B cell (primary cell): ENCODE measurements around a stretch of chr17.

DNA sequence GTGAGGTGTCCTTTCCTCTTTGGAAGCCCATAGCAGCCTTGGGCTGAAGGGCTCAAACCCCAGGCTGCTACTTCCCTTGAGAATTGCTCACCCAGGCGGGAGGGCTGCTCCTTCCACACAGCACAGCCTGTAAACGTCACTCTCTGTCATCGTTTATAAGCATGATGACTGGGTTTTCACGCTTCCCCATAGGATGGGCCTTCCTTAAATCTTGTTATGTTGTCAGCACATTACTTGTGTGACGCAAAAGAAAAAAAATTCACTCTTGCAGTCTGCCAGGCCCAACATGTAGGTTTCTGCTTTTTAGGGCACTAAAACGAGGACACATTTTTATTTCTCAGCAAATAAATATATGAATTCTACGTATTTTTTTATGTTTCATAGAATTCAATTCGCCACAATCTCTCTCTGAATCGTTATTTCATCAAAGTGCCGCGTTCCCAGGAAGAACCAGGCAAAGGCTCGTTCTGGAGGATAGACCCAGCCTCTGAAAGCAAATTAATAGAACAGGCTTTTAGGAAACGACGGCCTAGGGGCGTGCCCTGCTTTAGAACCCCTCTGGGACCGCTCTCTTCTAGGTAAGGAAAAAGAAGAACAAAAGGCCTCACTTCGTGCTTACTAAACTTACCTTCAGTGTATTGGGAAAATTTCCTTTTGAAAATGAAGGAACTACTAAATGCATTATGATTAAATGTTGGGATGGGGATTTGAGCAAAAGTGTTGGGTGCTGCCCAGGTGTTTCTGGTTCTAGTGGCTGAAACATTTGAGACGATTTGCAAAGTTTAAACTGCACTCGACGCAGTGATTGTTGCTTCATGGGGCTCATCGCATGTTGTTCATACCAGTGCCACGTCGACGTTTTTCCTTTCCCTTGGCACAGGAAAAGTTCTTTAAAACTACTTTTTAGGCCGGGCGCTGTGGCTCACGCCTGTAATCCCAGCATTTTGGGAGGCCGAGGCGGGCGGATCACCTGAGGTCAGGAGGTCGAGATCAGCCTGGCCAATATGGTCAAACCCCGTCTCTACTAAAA, 63.1 kb downstream of the FOXK2 start:
- PRO-cap = no peak
- CAGE, long polyA plus RNA = no peak

GRCh38 chr17:82586914-82587552, 61.2 kb downstream of the WDR45B start:
- PRO-cap = no peak
- CAGE, long polyA plus RNA = no peak

DNA sequence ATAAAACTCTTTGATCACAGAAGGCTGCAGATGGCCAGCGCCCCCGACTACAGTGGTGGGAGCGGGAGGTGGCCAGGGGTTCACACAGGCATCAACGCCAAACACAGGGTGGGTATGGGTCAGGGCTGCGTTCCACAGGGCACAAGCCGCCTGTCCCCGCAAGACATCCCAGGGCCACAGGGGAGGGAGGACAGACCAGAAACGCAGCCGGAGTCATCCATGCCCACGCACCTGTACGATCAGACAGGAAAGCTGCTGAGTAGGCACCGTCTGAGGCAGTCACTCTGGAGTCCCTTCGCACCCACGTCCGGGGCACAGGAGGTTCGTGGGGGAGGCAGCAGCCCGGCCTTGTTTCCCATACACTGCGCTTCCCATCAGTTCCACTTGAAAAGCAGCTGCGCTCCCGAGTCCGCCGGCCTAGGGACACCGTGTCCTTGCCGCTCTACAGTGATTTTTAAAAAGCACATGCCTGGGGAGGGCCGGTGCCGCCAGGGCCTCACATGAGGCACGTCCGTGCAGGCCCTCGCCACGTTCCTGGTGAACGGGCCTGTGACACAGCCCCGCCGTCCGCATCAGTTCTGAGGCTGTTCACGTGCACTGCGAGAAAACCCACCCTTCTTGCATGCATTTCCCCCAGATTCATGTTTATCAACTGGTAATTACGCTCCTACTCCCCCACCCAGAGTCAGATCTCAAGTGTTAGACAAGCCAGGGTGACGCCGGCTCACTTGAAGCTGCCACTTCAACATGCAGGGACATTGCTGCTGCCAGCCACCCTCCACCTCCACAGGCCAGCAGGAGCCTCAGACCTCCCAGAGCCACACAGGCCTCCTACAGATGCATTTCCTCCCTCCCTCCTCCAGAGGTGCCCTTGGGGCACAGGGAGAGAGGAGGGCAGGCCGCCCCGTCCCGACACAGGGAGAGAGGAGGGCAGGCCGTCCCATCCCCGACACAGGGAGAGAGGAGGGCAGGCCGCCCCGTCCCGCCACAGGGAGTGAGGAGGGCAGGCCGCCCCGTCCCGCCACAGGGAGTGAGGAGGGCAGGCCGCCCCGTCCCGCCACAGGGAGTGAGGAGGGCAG, 34.7 kb downstream of the WDR45B start:
- PRO-cap = no peak
- CAGE, long polyA plus RNA = no peak

GRCh38 chr17:82643807-82644610, 4.2 kb downstream of the WDR45B start:
- PRO-cap = no peak
- CAGE, long polyA plus RNA = no peak

- PRO-cap = no peak
- CAGE, long polyA plus RNA = no peak
These were observed 4.4 kb upstream of the RAB40B start for GRCh38 chr17:82702942-82703179.

DNA sequence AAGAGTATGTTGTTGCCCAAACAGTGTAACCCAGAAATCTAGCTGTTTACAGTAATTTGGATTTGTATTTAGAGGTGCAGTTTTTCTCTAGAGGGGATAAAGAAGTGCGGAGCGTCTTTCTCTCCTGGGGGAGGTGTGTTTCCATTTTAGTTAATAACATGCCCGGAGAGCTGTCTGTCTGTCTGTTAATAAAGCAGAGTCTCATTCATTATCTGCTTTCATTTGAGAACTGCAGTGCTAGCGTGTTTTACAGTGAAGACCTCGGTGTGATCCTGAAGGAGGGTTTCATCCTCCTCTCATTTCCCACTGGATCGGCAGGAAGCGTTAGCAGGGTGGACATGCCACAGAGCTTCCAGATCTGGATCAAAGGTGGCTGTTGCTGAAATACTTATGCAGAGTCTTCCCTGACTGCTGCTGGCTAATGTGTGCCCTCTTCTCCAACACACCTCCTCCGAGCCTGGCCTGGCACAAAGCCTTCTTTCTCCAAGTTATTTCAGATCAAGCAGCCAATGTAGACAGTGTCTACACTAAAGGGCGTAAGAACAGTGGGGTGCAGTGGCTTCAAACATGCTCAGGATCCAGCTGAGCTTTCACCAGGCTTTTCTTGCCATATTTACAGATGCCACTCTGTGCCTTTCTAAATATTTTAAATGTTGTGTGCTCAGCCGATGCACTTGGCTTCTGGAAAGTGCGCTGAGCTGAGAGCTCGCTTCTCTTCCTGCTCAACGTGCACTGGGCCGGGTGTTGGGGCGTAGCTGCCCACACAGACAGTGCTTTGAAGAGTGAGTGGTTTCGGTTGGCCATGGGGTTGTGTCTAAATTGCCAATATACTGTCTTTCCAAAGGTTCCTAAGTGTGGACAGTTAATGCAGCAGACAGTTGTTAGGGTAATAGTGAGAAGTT, 2.2 kb downstream of the ZNF750 start:
- PRO-cap = no peak
- CAGE, long polyA plus RNA = no peak

- PRO-cap = no peak
- CAGE, long polyA plus RNA = no peak
These were observed 19.6 kb upstream of the ZNF750 start for GRCh38 chr17:82859337-82859880.

GRCh38 chr17:82883742-82884265, 44.0 kb upstream of the ZNF750 start:
- PRO-cap = no peak
- CAGE, long polyA plus RNA = no peak

DNA sequence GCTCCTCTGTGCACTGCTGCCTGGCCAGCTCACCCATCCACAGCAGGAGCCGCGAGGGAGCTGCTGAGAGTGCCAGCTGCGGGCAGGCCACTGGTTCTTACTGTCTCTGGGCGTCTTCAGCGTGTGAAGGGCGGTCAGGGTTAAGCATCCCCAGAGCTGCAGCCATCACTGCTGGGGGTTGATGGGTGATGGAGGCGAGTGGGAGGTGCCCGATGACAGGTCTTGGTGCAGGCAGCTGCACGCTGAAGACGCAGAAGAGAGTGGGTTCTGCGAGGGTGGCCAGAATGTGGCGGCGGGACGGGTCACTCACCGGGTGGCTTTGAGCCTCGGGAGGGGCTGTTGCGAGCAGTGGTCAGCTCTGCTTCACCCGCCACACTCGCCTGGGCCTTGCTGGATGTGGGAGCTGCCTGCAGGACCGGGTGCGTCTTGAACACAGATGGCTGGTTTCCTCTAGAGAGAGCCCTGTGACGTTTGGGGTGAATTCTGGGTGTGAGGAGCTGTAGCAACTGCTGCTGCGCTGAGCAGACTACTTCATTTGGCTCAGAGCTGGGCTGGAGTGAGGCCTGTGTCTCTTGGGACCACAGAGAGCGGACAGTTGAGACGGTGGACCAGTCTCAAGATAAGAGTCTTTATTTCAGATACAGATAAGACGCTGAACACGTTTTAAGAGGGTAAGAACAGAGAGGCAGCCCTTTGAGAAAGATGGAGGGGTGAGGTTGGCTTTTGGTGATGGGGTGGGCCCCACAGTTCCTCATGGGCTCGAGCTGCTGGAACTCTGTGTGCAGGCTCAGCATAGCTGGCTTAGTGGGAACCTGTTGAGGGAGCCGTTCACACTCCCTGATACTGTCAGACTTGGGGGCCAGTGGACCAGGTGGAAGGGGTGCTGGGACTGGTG, 44.7 kb upstream of the ZNF750 start:
- PRO-cap = bidirectional peak, plus-strand start at position 534 of the sequence, minus-strand start at position 398 of the sequence
- CAGE, long polyA plus RNA = no peak

DNA sequence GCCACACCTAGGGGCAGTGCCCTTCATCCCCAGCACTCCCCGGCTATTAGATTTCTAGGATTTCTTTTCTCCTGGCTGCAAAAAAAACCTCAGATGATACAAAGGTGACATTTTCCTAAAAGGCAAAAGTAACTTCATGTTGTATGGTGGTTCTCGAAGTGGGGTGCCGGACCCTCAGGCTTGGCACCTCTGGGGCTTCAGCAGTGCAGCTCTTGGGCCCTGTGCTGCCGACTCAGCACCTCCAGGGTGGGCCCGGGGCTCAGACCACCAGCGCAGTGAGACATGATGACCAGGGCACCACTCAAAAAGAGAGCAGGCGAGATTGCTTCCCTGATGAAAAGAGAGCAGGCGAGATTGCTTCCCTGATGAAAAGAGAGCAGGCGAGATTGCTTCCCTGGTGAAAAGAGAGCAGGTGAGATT, 98.6 kb upstream of the ZNF750 start:
- PRO-cap = no peak
- CAGE, long polyA plus RNA = no peak

- PRO-cap = no peak
- CAGE, long polyA plus RNA = no peak
These were observed 1.7 kb upstream of the B3GNTL1 start for GRCh38 chr17:83053165-83053716.

DNA sequence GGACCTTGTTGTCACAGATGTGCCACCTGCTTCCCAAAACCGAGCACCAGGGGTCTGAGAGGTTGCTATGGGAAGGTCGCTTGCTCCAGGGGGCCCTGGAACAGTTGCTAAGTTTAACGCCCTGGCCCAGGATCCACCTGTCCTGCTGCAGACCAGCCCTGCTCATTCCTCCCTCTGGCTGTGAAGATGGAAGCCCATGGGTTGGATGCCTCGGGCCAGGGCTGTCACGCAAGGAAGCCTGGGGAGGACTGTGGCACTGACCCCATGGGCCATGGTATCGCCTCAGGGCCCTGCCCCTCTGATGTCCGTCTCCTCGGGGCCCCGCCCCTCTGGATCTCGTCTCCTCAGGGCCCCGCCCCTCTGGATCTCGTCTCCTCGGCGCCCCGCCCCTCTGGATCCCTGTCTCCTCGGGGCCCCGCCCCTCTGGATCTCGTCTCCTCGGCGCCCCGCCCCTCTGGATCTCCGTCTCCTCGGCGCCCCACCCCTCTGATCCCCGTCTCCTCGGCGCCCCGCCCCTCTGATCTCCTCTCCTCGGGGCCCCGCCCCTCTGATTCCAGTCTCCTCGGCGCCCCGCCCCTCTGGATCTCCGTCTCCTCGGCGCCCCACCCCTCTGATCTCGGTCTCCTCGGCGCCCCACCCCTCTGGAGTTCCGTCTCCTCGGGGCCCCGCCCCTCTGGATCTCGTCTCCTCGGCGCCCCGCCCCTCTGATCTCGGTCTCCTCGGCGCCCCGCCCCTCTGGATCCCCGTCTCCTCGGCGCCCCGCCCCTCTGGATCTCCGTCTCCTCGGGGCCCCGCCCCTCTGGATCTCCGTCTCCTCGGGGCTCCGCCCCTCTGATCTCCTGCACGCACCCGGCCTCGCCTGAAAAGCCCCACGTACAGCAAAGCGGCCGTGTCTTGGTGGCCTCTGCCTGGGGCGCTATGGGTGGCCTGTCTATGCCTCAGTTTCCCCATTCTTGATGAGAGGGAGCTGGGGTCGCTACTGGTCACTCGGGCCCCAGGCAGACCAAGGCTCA, 24.0 kb downstream of the METRNL start:
- PRO-cap = no peak
- CAGE, long polyA plus RNA = no peak

DNA sequence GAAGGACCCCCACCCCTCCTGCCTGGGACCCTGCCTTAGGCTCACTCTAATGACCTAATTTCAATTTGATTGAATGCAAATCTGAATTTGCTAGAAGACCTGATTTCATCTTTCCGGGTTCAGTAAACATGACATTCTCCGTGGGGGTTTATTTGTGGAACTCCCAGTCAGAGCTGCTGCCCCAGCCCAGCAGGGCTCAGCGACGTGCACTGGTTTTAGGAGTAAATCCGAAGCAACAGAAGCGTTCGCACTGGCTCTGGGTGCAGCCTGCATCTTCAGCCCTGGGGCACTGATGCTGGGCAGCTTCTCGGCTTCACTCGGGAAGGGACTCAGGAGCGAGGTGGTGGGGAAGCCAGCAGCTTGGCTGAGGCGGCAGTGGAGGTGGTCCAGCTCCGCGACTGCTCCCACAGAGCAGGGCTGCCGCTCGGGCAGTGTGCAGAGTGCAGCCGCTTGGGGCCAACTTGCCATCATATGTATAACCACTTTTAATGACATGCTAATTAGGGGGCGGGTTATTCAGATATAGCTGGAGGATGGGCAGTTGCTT, 26.5 kb downstream of the METRNL start:
- PRO-cap = no peak
- CAGE, long polyA plus RNA = no peak

GRCh38 chr17:83108538-83108833, 29.1 kb downstream of the METRNL start:
- PRO-cap = no peak
- CAGE, long polyA plus RNA = no peak

- PRO-cap = no peak
- CAGE, long polyA plus RNA = no peak
These were observed 31.5 kb downstream of the METRNL start for GRCh38 chr17:83110773-83111417.

GRCh38 chr17:83124534-83125227, 45.3 kb downstream of the METRNL start:
- PRO-cap = no peak
- CAGE, long polyA plus RNA = no peak

DNA sequence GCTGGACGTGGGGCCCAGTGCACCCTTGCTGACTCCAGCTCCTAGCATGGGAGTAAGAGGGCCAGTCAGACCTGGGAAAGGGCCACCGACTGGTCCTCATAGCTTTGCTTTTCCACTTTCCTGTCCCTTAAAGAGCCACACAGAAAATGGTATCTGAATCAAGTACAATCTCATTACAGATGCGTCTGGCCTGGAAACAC, 69.4 kb downstream of the METRNL start:
- PRO-cap = no peak
- CAGE, long polyA plus RNA = no peak

DNA sequence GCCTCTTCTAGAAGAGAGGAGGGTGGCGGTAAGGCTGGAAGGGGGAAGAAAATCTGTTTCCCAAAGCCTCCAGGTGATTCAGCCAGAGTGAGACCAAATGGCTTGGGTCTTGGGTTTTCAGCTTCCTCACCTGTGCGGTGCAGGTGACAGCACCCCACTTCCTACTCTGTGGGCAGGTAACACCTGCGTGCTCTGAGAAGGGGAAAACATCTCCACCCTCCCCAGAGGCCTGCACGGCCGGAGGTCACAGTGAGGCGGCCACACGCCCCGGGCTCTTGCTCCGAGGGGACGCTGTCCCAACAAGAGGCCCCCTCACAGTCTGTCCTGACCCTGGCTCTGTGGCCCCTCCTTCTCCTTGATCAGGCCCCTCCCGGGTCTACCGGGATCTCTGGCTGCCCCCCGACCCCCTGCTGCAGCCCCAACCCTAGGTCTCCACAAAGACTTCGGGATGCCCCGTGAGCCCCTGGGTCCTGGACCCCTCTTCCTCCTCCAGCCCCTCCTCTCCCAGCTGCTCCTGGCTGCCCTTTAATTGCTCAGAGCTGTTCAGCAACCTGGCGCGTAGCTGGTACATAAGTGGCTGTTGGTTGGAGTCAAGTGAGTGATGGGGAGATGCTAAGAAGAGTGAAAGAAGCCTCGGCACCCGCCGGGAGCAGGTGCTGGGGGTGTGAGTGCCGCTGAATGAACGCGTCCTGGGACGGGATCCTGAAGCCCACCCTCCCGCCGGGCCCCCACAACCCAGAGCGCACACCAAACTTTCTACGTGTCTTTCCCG, 119.5 kb downstream of the METRNL start:
- PRO-cap = no peak
- CAGE, long polyA plus RNA = no peak